Pericardium fibroblast (primary cell): ENCODE results near the genes FXYD1, FFAR1, DMKN and SBSN.

- RAMPAGE, long total RNA, result no peak
Measured at GRCh38 chr19:34985330-34986170, 14.6 kb upstream of the GRAMD1A start.

- RAMPAGE, long total RNA, result no peak
Measured at GRCh38 chr19:35006086-35007459, 6.5 kb downstream of the GRAMD1A start.

- RAMPAGE, long total RNA, result no peak
Measured at GRCh38 chr19:35045703-35046218, 4.2 kb downstream of the HPN start.

GRCh38 chr19:35110869-35111424, 4.7 kb upstream of the FXYD3 start:
- RAMPAGE, long total RNA, result no peak

DNA sequence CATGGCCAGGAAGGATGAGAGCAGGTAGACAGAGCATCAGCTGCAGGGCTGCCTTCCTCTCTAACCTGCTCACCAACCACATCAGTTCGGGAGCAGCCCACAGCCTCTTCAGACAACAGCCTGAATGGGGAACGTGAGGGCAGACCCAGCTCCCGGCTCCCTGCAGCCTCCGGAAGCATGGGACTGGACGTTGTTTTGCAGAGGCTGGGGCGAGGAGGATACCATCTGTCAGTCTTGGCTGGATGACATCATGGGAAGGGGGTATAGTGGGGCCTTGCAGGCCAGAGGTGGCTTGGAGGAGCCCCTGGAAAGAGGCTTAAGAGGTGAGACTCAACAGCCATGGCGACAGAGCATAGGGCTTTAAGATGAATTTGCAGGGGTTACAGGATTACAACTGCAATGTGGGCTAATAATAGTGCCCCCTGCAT, 1.4 kb downstream of the FXYD3 start:
- RAMPAGE, long total RNA, result no peak

GRCh38 chr19:35138725-35138889, at the start of gene FXYD1:
Gene FXYD1, plus strand, starts transcription at chr19:35138824.
- RAMPAGE, long total RNA, result start-site peak on the plus strand at chr19:35138789-35138829, 24 and 49 reads in 2 replicates

GRCh38 chr19:35166226-35167414, 12.1 kb downstream of the FXYD5 start:
- RAMPAGE, long total RNA, result no peak

GRCh38 chr19:35210596-35211118, 17.9 kb downstream of the FAM187B start:
- RAMPAGE, long total RNA, result no peak

GRCh38 chr19:35249236-35249423, 328 bp downstream of the LSR start:
- RAMPAGE, long total RNA, result no peak

GRCh38 chr19:35265623-35266637, 2.8 kb upstream of the USF2 start:
- RAMPAGE, long total RNA, result no peak

- RAMPAGE, long total RNA, result no peak
Measured at GRCh38 chr19:35281219-35281677, 1.1 kb upstream of the HAMP start.

DNA sequence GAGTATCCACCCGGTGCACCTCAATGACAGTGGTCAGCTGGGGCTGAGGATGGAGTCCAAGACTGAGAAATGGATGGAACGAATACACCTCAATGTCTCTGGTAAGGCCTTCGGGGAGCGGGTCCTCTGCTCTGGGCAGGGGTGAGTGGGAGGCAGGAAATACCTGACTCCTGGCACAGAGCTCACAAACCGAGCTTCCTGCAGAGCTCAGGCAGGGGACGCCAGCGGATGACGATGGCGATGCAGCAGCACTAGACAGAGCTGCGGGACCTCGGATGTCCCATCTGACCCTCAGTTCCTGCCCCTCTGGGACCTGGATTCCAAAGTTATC, 3.8 kb downstream of the CD22 start:
- RAMPAGE, long total RNA, result no peak

GRCh38 chr19:35346501-35347058, 1.1 kb upstream of the FFAR1 start:
- RAMPAGE, long total RNA, result no peak

- RAMPAGE, long total RNA, result no peak
Measured at GRCh38 chr19:35347384-35347978, at the start of gene FFAR1. Gene FFAR1, plus strand, starts transcription at chr19:35347902.

- RAMPAGE, long total RNA, result start-site peak on the minus strand at chr19:35513639-35513699, 122 and 42 reads in 2 replicates
Measured at GRCh38 chr19:35513229-35513952, at the start of gene DMKN. Gene DMKN, minus strand, starts transcription at chr19:35513649.

GRCh38 chr19:35528033-35528578, at the start of gene SBSN:
Gene SBSN, minus strand, starts transcription at chr19:35528311.
- RAMPAGE, long total RNA, result start-site peak on the minus strand at chr19:35528307-35528370, 301 and 27 reads in 2 replicates

DNA sequence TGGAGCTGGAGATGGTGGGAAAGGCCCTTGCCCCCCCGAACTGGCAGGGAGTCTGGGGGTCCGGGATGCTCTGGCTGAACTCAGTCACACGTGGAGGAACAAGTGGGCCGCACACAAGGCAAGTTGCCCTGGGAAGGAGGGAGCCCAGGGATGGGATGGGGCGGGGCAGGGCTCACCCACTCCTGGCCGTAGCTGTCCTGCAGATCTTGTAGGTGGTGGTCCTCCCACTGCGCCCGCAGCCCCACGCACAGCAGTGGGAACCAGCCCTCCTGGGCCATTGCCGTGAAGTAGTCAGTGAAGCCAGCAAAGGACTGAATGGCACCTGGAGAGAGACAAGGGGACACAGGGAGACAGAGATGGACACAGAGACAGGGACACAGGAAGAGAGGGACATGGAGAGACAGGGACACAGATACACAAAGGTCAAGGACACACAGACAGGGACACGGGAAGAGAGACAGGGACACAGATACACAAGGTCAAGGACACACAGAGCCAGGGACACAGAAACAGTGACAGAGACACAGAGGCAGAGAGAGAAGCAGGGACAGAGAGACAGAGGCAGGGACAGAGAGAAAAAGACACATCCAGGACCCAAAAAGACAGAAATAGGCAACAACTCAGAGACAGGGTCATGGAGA, 7.6 kb downstream of the TMEM147 start:
- RAMPAGE, long total RNA, result no peak

DNA sequence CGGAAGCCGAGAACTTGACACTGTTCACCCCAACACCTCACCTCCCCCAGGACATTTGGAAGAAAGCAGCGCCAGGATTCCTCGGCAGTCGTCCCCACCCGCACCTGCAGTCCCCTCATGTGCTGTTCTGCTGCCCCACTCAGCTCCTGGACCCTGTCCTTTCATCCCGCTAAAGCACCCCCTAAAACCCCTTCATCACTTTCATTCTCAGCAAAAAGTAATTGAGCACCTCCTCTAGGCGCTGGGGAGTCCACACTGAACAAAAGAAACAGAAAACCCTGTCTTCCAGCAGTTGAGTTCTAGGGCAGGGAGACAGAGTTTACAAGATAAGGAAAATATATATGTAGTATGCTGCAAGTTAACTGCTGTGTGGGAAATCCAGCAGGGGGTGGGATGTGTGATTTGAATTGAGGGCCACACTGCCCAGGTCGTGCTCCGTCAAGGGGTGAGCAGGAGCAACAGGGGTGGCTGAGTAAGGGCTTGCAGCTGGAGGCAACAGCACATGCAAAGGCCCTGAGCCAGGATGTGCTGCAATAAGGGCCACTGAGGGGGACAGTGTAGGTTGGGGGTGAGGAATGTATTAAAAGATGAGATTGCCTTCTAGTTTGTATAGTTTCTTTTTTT, 5.7 kb upstream of the RBM42 start:
- RAMPAGE, long total RNA, result no peak

DNA sequence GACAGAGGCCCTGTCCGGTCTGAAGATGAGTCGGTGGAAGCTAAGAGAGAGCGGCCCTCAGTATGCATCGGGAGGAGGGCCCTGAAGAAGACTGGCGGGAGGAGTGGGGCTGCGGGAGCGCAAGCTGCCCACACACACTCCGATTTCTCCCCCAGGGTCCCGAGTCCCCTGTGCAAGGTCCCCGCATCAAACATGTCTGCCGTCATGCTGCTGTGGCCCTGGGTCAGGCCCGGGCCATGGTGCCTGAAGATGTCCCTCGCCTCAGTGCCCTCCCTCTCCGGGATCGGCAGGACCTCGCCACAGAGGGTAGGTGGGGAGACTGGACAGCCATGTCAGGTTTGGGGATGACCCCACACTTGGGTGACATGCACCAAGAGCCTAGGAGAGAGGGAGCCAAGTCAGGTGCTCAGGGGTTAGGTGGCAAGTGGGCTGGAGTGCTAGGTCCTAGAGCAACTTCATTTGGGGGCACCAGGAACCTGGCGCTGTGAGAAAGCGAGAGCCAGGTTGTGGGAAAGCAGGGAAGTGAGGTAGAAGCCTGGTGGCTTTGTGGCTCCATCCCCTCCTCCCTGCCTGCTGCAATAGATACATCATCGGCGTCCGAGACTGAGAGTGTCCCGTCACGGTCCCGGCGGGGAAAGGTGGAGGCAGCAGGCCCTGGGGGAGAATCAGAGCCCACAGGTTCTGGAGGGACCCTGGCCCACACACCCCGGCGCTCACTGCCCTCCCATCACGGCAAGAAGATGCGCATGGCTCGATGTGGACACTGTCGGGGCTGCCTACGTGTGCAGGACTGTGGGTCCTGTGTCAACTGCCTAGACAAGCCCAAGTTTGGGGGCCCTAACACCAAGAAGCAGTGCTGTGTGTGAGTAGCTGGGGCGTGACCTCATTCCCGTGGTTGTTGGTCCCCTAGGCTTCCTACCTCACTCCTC, 4.9 kb downstream of the KMT2B start:
- RAMPAGE, long total RNA, result no peak

GRCh38 chr19:35731784-35732263, 10.4 kb downstream of the IGFLR1 start:
- RAMPAGE, long total RNA, result no peak